Mesenchymal stem cell of Wharton's jelly (primary cell): Measurements from ENCODE around the genes LACRT and ORMDL2.

GRCh38 chr12:54405084-54405626 lies 13.9 kb downstream of the ITGA5 start:
- CAGE, long polyA plus RNA: no peak

DNA sequence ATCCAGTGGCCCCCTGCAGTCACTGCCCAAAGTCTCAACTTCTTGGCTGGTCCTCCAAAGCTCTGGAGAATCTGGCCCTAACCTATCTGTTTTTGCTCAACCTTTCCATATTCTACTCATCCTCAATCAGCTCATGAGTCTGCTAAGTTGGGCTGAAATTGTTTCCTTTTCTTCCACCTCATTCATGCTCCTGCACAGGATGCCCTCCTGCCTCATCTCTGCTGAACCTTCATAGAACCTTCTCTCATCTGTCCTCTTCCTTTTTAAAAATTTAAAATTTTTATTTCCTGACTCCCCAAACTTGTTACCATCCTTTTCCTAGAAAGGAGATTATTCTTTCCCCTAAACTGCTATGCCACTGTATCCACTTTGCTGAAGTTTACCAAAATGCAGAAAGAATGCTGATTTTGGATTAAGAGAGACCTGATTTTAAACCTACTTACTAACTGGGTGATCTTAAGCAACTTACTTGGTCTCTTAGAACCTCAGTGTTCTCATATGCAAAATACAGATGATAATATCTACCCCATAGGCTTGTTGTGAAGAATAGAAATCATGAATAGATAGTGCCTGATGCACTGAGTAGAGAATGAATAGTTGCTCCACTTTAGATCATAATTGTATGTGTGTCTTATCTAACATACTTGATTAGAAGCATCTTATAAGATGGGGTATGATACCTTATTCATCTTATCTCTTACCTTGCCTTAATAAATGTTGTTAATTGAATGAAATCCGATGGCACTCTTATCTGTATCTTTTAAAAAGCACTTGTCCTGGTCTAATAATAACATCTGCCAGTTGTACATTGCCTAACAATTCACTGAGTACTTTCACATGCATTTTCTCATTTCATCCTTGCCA lies 12.3 kb downstream of the ITGA5 start:
- CAGE, long polyA plus RNA: no peak

- CAGE, long polyA plus RNA: no peak
Measured at GRCh38 chr12:54560975-54561914, 11.8 kb downstream of the PDE1B start.

GRCh38 chr12:54579551-54580255 lies 8.8 kb downstream of the PPP1R1A start:
- CAGE, long polyA plus RNA: no peak

DNA sequence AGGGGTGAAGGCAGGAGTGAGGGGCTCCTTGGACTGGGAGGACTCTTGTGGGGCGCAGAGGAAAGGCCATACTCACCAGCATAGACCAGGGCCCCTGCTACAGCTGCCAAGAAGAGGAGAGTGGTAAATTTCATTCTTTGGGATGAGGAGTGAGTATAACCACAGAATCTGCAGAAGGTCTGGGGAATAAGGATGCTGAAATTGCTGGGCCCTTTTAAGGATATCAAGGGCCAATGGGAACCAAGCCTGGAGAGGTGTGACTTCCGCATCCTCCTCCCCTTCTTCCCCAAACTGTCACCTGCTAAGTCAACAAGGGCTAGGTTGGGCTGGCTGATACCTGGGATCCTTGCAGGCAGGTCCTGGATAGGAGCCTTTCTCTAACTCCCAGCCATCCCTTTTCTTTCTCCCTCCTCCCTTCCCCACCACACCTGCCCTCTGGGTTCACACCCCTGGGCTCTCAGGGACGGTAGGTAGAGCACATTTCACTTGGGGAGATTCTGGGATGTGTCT lies at the start of gene LACRT:
LACRT (minus strand) TSS at position 188 of the 510 bp plus-strand sequence.
- CAGE, long polyA plus RNA: no peak

- CAGE, long polyA plus RNA: no peak
Measured at GRCh38 chr12:54991084-54991716, 6.6 kb upstream of the TESPA1 start.

DNA sequence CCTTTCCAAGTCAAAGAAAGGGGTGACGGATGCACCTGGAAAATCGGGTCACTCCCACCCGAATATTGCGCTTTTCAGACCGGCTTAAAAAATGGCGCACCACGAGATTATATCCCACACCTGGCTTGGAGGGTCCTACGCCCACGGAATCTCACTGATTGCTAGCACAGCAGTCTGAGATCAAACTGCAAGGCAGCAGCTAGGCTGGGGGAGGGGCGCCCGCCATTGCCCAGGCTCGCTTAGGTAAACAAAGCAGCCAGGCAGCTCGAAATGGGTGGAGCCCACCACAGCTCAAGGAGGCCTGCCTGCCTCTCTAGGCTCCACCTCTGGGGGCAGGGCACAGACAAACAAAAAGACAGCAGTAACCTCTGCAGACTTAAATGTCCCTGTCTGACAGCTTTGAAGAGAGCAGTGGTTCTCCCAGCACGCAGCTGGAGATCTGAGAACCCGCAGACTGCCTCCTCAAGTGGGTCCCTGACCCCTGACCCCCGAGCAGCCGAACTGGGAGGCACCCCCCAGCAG lies 7.9 kb upstream of the OR6C68 start:
- CAGE, long polyA plus RNA: no peak

- CAGE, long polyA plus RNA: no peak
Measured at GRCh38 chr12:55659360-55659837, 22.1 kb upstream of the METTL7B start.

DNA sequence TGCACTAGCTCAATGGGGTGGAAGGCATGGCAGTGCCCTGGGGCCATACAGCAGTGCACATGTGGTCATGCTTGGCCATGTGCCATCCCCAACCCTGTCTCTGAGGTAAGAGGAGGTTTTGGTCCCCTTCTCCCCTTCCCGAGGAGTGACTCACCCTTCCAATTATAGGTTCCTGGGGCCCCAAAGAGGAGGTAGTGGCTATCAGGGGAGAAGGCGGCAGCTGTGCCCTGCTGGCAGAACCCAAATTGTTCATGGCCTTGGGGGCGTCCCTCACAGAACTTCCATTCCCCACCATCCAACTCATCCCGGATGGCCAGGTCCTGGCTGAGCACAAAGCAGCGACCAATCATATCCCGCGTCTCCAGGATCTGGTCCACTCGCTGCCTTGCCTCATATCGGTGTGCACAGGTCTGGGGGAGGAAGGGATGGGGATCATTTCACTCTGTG lies 6.9 kb downstream of the ITGA7 start:
- CAGE, long polyA plus RNA: no peak

GRCh38 chr12:55705367-55706114 lies 2.2 kb downstream of the ITGA7 start:
- CAGE, long polyA plus RNA: no peak

GRCh38 chr12:55817911-55819016 lies at the start of gene ORMDL2:
ORMDL2 (plus strand) TSS chr12:55818041.
- CAGE, long polyA plus RNA: start-site peak on the plus strand at chr12:55818038-55818095, 192 and 105 reads in 2 replicates

GRCh38 chr12:55856805-55857383 lies 14.2 kb upstream of the MMP19 start:
- CAGE, long polyA plus RNA: no peak

- CAGE, long polyA plus RNA: no peak
Measured at GRCh38 chr12:55977546-55978123, 3.8 kb downstream of the RAB5B start.

- CAGE, long polyA plus RNA: no peak
Measured at GRCh38 chr12:55980754-55981168, 6.9 kb downstream of the RAB5B start.

- CAGE, long polyA plus RNA: no peak
Measured at GRCh38 chr12:56103891-56104240, 493 bp upstream of the PA2G4 start.

DNA sequence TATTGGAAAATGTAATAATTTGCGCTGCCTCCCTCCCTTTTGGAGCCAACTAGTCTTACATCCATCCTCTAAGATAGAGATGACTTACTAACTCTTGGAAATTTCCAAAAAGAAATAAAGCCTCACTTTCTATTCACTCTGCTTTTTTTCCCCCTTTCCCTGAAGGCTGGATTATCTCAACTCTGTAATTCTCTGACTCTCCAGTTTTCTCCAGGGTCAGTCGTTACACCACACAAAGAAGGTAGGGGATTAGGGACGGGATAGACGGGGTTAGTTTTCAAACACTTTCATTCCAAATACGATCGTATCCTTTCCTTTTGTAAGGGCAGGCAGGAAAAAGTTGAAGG lies 715 bp upstream of the ESYT1 start:
- CAGE, long polyA plus RNA: no peak

- CAGE, long polyA plus RNA: no peak
Measured at GRCh38 chr12:56128718-56129081, 633 bp downstream of the ESYT1 start.

DNA sequence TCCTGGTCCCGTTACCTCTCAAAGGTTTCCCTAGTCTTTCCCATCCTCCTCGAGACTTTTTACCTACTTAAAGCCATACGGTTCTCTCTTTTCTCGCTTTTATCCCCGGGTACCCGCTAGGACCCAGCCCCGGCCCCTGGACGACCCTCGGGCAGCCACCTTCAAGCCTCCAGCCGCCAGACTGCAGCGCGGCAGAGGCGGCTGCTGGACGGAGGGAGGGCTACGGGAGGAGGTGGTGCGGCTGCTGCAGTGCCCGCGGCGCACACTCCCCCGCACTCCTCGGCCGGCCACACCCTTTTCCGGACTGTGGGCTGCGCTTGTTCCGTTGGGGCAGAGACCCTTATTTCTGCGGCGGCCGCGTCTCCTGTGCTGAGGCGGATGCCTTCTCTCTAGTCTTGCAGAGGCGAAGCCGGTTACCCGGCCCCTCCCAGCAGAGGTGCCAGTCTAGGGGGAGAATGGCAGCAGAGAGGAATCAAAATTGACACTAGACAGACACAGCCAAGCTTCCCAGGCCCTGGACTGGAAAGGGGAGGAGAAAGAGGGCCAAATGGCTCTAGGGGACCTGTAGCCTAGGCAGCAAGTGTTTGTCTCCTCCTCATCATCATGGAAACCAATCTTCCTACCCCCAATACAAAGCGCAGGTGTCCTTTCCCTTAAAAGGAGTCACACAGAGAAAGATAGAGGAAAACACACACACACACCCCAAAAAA lies 1.2 kb downstream of the ESYT1 start:
- CAGE, long polyA plus RNA: no peak

GRCh38 chr12:56129792-56130330 lies 1.8 kb downstream of the ESYT1 start:
- CAGE, long polyA plus RNA: no peak

- CAGE, long polyA plus RNA: no peak
Measured at GRCh38 chr12:56153230-56154108, 1.1 kb downstream of the MYL6B start.